ENCODE results near the gene GREB1.

- PRO-cap, result no peak
These were observed 848 bp upstream of the HPCAL1 start for GRCh38 chr2:10301736-10302376.

GRCh38 chr2:10398407-10399260 lies 49.5 kb downstream of the ODC1 start:
- PRO-cap, result no peak

- PRO-cap, result no peak
These were observed 16.3 kb downstream of the ODC1 start for GRCh38 chr2:10431799-10432185.

DNA sequence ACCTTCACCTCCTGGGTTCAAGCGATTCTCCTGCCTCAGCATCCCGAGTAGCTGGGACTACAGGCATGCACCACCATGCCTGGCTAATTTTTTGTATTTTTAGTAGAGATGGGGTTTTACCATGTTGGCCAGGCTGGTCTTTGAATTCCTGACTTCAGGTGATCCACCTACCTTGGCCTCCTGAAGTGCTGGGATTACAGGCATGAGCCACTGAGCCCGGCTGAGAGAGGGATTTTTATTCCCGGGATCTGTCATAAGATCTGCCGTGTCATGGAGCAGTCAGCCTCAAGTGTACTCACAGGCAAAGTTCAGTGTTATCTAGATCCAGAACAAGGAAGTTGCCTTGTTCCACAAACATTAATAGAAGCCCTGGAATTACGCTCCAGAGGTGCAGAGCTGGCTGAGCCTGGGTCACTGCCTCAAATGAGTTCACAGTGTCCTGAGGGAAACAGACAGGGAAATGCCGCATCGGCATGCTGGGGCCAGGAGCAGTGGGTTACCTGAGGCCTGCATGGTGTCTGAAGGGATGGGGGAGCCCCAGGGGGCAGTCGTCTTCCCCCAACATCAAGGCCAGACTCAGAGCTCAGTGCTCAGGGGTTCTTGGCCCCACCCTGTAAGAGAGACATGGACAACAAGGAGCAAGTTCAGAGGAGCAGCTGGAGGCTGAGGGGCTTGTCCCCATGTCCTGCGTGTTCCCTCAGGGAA lies 42.6 kb upstream of the ODC1 start:
- PRO-cap, result no peak

DNA sequence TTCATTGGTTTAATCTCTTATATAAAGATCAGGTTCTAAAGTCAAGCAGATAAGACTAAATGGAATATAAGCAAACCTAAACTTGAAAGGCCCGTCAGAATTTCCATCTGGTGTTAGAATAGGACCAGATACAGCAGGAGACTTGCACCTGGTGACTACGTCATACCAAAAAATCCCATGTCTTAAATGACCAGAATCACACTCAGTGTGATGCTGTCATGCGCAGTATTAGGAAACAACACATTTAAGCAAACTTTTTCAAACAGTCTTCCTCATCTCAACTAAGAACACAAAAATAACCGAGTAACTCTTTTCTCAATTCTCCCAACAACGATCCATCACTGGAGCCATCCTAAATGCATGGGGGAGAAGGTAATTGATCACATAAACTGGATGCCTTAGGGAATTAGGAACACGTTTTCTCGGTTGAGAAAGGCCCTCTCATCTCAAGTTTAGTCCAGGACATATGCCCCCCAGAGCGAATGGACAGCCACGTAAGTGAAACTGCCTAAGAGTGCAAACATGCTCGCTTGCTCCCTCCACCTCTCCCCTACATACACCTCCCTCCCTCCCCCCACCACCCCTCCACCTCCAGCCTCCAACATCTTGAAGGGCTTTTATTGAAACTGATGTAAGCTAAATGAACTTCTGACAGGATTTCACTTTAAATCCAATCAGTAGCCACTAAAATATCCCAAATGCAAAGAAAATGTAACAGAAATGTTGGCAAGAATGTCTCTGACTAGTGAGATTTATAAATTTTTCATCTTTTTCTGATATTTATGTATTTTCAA lies 61.0 kb downstream of the NOL10 start:
- PRO-cap, result no peak

DNA sequence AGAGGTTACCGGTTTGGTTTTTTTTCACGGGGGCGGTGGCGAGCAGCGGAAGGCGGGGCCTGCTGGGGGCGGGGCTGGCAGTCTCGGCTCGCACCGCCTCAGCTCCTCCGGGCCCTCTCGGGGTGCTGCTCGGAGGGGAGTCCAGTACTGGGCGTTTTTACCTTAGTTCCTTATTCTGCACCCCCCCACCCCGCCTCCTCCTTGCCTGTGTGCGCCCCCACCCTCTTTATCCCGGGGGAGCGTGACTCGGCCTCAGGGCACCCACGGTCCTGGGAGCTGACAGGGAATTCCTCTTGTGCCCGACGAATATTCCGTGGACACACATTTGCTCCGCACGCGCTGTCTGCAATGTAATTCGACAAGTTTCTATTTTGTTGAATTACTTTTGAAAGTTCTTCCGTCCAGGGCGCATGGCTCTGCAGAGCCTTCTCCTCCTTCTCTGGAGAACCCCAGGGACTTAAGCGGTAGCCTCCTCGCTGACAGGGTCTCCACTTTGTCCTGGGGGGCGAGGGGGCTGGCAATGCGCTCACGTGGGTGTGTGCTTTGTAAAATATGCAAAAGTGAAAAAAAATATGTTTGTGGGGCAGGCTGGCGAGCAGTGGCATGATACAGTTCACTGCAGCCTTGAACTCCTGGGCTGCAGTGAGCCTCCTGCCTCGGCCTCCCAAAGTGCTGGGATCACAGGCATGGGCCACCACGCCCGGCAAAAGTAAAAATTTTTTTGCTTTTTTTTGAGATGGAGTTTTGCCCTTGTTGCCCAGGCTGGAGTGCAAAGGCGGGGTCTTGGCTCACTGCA lies 533 bp upstream of the PDIA6 start:
- PRO-cap, result bidirectional peak, plus-strand start at position 80 of the sequence, minus-strand start outside the sequence

- PRO-cap, result no peak
These were observed 38.6 kb upstream of the KCNF1 start for GRCh38 chr2:10873173-10873479.

GRCh38 chr2:11129786-11130221 lies 3.1 kb upstream of the C2orf50 start:
- PRO-cap, result no peak

GRCh38 chr2:11192155-11192957 lies 37.1 kb downstream of the SLC66A3 start:
- PRO-cap, result no peak

GRCh38 chr2:11343437-11343975 lies 930 bp downstream of the ROCK2 start:
- PRO-cap, result no peak

GRCh38 chr2:11398668-11399093 lies 54.2 kb upstream of the ROCK2 start:
- PRO-cap, result no peak

GRCh38 chr2:11533852-11534362 lies at the start of gene GREB1:
Gene GREB1 (plus strand): TSS chr2:11534045.
- PRO-cap, result no peak

GRCh38 chr2:11582323-11583522 lies 48.9 kb downstream of the GREB1 start:
- PRO-cap, result no peak

DNA sequence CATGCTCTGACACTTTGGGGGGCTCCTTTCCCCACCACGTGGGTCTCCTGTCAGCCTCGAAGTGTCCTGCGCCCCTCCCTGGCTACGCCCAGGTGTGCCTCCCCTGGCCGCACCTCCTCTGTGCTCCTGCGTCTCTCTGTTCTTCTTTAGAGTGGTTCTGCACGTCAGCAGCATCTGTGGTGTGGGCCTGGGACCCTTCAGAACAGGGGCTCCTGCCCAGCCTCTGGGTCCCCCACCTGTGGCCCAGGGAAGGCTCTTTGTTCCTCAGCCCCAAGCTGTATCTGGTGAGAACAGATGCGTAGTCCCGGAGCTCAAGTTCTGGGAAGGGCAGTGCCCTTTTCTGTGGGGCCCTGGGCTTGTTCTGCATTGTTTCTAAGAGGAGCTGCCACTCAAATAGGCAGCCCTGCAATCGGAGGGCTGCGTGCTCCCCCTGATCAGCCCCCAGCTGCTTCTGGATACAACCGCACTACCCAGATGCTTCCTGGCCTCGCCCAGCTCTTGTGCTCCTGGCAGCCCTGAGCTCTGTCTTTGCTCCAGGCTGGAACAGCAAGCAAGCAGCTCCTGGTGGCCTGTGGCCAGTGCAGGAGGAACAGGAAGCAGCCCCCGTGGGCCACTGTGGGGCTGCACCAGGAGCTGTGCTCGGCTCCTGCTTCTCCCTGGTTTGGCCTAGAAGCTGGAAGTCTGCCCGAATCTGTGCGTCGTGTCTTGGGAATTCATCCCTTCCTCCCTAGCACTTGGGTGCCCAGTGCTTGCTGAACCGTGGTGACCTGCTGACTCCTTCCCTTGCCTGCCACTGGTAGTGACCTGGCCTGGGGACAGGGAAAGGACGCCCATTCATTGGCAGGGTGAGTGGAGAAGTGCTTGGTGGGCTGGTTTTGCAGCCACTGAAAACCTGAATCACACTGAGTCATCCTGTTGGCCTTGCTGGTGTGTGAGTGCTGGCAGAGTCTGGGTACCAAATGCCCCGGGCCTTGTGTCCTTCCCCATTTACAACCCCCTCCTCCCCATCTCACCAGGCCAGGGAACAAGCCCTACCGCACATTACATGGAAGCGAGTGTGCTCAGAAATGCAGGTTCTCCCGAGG lies 27.2 kb upstream of the NTSR2 start:
- PRO-cap, result no peak

- PRO-cap, result no peak
These were observed 20.0 kb upstream of the LPIN1 start for GRCh38 chr2:11726222-11726971.

DNA sequence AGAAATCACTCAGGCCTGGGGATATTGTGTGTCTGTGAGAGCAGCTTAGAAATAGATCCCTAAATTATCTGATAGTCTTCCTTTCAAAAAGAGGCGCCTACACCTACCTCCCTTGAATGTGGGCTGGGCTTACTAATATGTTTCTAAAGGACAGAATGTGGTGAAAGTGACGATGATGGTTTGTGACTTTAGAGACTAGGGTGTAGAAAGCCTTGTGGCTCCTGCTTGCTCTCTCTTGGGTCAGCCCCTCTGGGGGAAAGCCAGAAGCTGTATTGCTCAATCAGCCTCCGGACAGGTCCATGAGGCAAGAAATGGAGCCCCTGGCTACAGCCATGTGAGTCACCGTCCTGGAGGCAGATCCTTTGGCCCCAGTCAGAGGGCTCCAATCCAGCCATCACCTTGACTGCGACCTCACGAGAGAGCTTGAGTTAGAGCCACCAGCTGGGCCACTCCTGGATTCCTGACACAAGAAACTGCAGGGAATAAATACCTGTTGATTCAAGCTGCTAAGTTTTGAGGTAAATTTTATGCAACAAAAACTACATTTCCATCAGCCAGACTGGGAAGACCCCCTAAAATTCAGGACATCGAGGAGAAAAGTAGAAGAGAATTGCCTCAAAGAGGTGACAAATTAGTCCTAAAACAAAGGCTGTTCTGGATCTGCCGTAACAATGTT lies 7.4 kb upstream of the LPIN1 start:
- PRO-cap, result no peak

- PRO-cap, result no peak
These were observed 19.0 kb downstream of the LPIN1 start for GRCh38 chr2:11765419-11765822.

GRCh38 chr2:12010733-12011150 lies 264.3 kb downstream of the LPIN1 start:
- PRO-cap, result no peak

DNA sequence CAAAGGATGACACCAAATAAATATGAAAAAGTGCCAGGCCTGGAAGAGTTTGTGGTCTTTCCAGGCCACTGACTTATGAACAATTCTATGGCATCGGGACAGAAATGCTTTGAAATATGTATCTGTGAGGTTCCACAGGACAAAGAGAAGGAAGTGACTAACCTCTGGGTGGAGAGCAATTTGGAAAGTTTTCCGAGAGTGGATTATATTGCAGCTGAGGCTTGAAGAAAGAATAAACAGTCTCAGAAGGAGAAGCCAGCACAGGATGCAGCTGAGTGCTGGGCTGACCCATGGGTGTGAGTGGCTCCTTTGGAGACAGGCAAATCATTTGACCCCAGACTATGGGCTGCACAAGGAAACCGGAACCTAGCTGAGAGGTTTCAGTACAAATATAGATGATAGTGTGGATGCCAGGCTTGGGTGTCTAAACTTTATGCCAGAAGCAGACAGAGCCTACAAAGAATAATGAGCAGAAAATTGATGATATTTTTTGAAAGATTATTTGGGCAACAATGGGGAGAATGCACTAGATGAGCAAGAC lies 409.3 kb downstream of the LPIN1 start:
- PRO-cap, result no peak

GRCh38 chr2:12168918-12169523 lies 422.6 kb downstream of the LPIN1 start:
- PRO-cap, result no peak